Skin of body (tissue), 2 donors: Measurements from ENCODE around the genes ADAT2, LTV1 and STX11.

GRCh38 chr6:142896174-142897256 lies 48.5 kb downstream of the HIVEP2 start:
- RAMPAGE, long total RNA, result no peak

- RAMPAGE, long total RNA, result no peak
These were observed 44.2 kb downstream of the HIVEP2 start for GRCh38 chr6:142900297-142901556.

- RAMPAGE, long total RNA, result no peak
These were observed 32.6 kb downstream of the HIVEP2 start for GRCh38 chr6:142912248-142912977.

- RAMPAGE, long total RNA, result no peak
These were observed 31.4 kb downstream of the HIVEP2 start for GRCh38 chr6:142913470-142914155.

- RAMPAGE, long total RNA, result no peak
These were observed 18.4 kb downstream of the HIVEP2 start for GRCh38 chr6:142926136-142927326.

DNA sequence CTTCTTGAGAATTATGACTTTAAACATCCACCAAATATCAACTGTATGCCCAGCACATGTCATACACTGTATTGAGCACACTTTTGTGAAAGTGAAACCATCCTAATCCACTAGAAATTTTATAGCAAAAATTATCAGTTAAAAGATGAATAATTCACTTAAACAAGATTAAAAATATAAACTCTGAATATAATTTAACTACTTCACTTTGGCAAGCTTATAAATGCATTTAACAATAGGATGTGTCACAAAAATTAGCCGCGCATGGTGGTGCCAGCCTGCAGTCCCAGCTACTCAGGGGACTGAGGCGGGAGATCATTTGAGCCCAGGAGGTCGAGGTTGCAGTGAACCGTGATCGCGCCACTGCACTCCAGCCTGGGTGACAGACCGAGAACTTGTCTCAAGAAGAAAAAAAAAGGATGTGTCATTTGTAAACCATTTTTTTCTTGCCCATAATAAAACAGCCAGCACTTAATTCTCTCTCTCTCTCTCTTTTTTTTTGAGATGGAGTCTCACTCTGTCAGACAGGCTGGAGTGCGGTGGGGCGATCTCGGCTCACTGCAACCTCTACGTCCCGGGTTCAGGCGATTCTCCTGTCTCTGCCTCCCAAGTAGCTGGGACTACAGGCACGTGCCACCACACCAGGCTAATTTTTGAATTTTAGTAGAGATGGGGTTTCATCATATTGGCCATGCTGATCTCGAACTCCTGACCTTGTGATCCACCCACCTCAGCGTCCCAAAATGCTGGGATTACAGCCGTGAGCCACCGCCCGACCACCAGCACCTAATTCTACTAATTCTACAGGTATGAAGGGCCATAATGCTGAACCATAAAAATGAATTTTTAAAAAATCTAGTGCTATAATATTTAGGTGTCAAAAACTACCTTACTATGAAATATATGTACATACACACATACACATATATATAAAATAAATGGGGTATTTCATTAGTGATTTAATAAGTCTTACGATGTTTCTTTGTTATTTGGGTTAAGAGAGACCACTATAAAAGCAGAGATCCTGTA lies 9.0 kb downstream of the HIVEP2 start:
- RAMPAGE, long total RNA, result no peak

- RAMPAGE, long total RNA, result no peak
These were observed 486 bp downstream of the HIVEP2 start for GRCh38 chr6:142944390-142944990.

DNA sequence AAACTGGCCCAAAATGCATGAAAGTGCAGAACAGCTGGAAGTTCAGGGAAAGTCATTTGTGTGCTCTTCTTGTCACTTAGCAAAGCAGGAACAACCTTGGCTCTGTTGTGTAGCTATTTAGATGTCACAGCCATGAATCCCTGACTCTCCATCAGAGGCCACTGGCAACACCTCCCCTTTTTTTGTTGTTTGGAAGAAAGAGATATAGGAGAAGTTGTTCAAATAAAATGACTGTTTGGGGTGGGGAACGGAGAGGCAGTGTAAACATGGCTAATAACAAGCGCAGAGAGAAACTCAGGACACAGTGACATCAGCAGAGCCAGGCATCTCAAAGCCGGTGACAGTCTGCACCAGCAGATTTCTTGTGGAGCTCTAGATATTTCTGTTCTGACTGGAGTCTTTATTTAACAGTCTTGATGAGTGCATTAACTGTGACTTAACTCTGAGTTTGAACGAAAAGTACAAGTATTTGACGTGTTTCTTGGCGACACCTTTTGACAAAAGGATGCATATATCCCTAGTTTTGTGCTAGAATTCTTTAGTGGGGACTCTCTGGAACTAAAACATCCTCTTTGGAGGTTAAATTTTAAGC lies 54.0 kb downstream of the ADAT2 start:
- RAMPAGE, long total RNA, result no peak

DNA sequence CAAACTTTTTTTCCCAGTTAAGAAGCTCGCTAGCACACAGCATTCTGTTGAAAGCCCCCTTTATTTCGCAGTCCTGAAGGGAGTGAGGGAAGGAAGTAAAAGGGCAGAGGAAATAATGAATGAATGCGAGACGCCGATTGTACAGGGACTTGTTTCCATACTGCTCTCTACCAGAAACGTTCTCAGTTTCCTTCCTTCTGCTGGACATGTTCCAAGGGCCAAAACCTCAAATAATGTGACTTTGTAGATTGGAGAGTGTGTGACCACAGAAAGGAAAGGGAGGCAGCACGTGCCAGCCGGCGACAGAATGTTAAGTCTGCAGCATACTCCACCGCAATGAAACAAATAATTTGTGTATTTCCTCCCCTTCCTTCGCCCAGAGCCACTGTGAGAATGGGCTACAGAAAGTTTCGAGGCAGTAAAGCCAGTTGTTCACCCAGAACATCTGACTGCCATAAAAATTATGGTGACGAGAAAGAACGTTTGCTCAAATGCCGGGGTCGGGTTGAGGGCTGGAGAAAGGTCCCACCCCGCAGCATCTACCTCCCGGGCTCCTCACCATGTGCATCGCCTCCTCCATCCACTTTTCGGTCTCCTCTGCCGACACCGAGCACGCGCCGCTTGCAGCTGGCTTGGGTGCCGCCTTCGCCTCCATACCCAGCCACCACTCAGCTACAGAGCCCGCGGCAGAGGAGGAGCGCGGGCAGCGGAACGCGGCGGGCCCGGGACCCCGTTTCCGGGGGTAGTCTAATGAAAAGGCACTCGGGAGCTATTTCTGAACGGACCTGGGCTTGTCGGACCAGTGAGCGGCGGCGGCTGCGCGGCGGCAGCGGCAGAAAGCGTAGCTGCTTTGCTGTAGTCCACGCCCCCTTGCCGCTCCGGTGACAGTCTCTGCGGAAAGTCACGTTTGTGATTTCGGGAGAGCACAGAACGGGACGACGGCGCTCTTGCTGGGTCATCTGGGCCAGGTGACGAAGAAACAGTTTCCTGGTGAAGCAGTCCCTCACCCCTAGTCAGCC lies at the start of gene ADAT2:
TSS of gene ADAT2 (minus strand) at position 692 of the 1,019 bp plus-strand sequence.
- RAMPAGE, long total RNA, result no peak

DNA sequence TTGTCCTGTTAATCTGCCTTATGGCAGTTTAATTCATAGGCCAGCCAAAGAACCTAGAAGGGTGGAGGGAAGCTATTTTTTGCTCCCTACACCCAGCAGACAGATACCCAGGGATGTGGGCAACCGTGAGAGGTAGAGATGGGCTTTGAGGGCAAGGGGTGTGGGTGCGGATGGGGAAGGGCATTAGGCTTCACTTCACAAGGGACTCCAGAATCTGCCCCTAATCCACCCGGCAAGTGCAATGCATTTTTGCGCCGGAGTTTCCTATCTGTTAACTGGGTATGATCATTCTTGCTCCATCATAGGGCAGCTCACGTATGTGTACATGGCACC lies 24.7 kb upstream of the FUCA2 start:
- RAMPAGE, long total RNA, result no peak

DNA sequence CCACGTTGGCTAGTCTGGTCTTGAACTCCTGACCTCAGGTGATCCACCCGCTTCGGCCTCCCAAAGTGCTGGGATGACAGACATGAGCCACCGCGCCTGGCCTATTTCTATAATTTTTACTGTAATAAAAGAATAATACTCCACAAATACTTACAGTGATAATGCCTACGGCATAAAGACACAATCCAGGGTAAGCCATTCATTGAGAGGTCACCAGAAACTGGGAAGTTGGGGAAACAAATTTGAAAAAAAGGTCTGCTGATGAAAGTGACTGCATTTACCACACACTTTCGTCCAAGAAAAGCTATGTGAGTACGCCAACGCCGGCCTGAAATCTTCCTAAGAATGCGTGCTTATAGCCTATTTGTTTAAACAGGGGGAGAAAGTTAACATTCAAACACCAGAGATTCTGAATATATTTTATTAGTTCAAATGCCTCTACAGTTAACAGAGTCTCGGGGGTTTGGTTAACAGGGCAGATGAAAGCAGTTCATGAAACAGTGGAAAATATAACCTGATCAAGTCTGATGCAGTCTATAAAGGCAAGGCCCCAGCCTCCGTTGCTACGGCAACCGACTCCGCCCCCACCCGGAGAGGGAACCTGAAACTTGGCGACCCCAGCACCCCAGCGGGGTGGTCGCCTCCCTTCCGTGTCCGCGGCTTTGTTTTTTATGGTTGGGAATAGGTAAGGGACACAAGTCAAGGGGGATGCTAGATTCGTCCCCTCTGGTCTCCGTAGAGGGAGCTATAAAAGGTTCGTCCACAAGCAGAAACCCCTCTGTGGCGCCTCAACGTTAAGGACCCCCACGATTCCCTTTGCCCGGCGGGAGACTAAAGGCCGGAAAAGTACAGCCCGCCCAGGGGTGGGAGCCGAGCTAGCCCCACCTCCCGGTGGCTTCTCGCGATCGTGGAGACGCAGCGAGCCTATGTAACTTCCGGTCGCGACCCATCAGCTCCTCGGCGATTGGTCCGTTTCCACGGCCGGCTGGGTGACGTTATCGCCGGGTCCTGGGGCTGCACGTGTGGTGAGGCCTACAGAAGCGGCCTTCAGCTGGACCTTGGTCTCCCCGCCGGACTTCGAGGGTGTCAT lies at the start of gene LTV1:
TSS of gene LTV1 (plus strand) at position 990 of the 1,090 bp plus-strand sequence.
- RAMPAGE, long total RNA, result no peak

DNA sequence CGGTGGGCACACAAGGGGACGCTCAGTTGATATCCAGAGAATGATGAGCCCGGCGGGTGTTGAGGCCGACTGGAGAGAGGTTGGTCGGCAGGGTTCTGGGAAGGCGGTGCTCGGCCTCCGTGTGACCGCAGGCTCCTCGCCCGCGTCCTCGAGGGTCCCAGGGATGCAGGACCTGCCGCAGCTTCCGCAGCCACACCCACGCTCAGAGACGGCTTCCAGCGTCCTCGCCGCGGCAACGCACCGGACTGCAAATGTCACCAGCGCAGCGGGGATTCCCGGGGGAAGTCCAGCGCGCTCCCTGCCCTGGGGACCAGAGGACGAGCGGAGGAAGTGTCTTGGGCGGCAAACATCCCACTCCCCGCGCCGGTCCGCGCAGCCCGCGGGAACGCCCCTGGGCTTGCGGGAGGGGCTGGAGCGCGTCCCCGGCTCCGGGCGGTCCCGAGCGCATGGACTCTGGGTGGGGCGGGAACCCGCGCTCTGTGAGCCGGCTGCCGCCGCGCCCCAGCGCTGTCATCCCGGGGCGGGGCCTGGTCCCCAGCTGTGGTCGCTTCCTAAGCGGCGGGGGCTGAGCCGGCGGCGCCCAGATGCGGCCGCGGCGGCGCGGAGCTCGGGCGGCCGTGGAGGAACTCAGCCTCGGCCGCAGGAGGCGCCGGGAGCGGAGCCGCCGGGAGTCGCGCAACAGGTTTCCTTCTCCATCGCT lies at the start of gene STX11:
TSS of gene STX11 (plus strand) at position 583 of the 700 bp plus-strand sequence.
- RAMPAGE, long total RNA, result no peak

DNA sequence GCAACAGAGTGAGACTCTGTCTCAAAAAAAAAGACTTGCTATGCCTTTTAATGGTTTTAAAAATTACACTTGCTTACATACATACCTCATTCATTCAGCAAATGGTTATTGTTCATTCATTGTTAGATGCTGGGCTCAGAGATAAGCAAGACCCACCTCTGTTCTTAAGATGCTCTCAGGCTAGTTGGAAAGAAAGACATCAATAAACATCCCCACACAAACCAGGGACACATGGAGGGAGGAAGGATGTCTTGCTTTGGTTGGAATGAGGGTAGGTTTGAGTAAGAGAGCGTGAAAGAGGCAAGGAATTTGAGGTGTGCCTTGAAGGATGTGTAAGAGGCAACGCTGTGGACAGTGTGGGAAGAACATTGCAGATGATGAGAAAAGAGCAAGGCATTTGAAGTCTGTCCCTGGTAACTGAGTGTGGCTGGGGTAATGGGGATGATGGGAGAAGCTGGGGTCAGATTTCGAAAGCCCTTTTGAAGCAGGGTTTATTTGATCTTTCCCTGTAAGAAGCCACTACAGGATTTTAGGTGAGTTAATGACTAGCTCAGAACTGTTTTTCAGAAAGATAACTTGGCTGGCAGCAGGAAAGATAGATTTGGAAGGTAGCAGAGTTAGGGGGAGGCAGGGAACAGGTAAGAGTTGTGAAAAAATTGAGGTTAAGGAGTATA lies 17.5 kb downstream of the UTRN start:
- RAMPAGE, long total RNA, result no peak

DNA sequence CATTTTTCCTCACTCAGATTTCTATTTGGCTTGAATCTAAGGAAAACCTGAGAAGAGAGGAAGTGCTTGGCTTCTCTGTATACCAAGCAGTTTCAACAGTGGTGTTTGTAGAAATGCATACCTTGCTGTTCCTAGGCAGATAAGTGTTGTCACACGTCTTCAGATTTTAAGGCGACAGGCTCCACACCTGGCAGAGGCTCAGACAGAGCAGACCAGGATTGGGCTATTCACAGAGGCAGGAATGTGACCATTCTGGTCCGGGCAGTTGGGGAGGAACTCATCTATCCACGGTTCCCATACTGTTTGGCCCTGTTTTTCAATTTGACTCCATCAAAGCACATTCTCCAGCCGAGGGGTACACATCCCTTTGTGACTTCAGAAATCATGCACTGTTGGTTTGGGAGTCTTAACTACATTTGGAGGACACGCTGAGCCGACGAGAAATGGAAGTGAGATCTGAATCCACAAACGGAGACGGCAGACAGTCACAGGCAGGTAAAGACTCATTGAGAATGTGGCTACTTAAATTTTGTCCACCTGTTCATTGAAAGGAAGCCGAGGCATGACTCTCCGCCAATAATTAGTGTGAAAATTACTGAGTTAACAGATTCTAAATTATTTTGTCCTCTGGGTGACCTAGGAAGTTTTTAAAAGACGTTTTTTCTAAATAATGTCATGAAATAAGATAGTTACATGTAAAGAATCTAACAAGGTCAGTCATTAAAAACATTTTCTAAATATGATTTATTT lies 45.6 kb downstream of the UTRN start:
- RAMPAGE, long total RNA, result no peak

- RAMPAGE, long total RNA, result no peak
These were observed 93.2 kb downstream of the UTRN start for GRCh38 chr6:144378252-144378899.

DNA sequence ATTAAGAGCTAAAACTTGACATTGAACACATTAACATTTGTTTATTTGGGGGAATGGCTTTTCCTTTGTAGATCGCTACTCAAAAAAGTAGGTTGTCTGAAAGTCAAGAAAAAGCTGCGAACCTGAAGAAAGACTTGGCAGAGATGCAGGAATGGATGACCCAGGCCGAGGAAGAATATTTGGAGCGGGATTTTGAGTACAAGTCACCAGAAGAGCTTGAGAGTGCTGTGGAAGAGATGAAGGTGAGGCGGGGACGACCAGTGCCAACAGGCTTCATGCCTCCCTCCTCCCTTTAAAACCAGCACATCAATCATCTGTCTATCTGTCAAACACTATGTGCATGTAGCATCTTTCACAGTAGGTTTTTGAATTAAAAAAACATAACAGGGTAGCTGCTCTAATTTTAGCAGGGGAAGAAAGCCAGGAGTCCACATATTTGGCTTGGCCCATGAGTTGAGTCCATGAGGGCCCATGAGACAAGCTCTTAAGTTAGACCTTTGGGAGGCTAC lies 194.7 kb downstream of the UTRN start:
- RAMPAGE, long total RNA, result no peak

- RAMPAGE, long total RNA, result no peak
These were observed 73.6 kb downstream of the SHPRH start for GRCh38 chr6:145890461-145891148.

- RAMPAGE, long total RNA, result no peak
These were observed 684 bp downstream of the RAB32 start for GRCh38 chr6:146544168-146544866.

DNA sequence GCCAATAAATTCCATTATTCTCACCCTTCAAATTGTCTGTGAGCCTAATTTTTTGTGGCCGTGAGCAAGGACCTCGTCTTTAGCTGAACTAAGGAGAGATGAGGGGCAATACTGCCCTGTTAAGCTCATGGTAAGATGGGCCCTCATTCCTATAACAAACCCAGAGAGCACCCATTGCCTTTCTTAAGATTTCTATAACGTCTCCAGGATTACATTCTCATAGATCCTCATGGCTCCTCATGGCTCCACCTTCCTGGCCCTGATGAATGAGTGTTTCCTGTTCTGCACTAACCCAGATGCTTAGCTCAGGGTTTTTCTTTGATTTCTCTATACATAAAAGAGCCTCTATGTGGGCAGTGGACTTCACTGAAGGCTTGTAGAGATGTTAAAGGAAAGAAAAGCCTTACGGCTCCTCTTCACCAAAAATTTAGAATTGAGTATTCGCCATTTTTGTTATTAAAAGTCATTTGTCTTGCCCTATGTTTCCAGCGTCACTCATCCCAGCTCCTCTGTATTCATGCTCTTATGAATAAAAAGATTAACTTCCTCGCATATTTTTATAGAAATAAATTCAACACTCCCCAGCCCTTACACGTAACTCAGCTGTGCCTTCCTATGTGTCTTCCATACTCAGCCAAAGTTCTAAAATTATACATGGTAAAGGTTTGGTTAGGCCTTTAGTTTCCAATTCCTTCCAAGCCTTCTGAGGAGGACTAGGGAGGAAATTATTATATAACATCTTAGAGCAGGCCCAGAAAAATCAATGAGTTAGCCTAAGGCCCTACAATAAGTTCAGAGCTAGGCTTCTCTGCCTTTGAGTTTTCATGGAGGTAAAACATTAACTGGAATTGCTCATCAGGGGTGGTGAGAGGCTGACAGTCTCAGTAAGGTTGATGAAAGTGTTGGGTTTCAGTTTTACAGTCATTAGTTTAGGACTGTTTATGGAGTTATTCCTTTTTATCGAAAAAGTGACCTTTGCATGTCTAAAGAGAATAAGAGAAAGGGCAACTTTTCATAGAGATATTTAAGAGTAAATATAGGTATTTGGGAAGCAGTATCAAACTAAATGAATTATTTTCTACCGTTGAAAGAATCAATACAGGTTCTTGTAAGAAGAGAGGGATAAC lies 285.7 kb downstream of the ADGB start:
- RAMPAGE, long total RNA, result no peak

GRCh38 chr6:146897943-146898631 lies 299.3 kb downstream of the ADGB start:
- RAMPAGE, long total RNA, result no peak